Bile duct (tissue), 1 donor: ENCODE measurements around a stretch of chr6.

- PRO-cap = no peak
Observed at GRCh38 chr6:132735381-132735583, 21.4 kb upstream of the VNN1 start.

DNA sequence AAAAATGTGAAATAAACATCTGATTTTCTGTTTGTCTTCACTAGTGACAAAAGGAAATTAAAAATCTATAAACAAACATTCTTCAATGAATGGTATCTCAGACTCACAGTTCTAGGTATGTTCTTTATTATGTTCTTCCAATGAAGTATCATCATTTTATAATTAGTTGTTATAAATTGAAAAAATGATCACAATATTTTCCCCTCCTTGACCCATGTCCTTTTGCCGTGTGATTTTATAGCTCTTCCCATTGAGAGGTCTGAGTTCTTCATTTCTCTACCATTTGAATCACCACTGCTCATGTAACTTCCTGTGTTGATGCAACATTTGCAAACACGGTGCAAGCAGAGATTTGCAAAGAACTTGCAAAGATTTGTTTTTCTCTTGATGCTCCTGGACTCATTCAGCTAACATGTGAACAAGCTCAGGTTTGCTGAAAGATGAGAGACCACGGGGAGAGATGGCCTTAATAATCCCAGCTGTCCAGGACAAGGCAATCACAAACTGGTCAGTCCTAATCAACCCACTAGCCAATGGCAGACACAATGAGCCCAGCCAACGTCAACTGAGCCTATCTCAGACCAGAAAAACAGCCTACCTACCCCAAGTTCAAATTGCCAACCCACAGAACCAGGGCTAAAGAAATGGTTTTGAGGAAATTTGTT, 8.6 kb downstream of the VNN2 start:
- PRO-cap = no peak

- PRO-cap = unidirectional peak, minus-strand start at chr6:132799028
Observed at GRCh38 chr6:132798834-132799464, 512 bp upstream of the SLC18B1 start.

- PRO-cap = no peak
Observed at GRCh38 chr6:132821426-132821922, 7.1 kb downstream of the RPS12 start.

- PRO-cap = no peak
Observed at GRCh38 chr6:133058102-133058445, 183.1 kb upstream of the EYA4 start.

- PRO-cap = no peak
Observed at GRCh38 chr6:133147777-133148323, 93.3 kb upstream of the EYA4 start.

- PRO-cap = no peak
Observed at GRCh38 chr6:133431977-133432540, 190.9 kb downstream of the EYA4 start.

- PRO-cap = no peak
Observed at GRCh38 chr6:133609395-133610086, 279.4 kb upstream of the TCF21 start.

DNA sequence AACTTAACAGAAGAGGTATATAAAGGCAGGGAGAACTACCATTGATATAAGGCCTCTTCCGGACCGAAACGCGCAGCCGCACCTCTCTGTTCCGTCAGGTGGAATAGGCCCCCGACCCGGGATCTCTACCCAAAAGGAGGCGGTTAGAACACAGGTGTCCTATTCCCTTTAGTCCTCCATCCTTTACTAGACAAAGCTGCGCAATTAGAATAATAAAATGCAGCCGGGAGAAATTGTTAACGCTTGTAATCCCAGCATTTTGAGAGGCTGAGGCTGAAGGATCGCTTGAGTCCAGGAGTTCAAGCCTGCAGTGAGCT, 51.9 kb upstream of the TCF21 start:
- PRO-cap = no peak

GRCh38 chr6:133889624-133890611, 1.0 kb downstream of the TCF21 start:
- PRO-cap = bidirectional peak, plus-strand start at chr6:133889983, minus-strand start at chr6:133889900

- PRO-cap = no peak
Observed at GRCh38 chr6:134162632-134163489, 110.4 kb upstream of the SLC2A12 start.

DNA sequence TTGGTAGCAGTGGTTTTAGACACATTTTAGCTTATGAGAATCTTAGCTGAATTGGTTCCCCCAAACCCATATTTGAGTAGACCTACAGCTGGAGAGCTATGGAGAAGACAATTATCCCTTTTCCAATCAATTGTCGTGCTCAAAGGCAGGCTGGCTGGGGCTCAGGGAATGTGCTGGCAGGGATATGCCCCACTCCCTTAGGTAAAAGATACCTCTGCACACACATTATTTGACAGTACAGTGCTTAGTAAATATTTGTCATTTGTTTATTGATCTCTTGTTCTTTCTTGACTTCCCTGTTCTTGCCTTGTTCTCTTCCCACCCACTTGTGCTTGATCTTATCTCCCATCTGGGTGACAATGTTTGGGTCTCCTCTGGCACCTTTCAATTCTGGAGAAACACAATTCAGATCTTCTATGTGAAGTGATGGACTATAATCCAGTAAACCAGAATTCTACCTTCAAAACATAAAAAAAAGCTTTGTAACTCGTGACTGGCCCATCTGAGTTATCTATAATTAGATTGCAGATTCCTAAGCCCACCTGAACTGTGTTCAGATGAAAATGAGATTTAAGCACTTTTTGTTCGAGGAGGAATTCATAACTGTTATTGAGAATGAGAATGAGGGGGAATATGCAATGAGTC, 114.4 kb upstream of the SLC2A12 start:
- PRO-cap = no peak

DNA sequence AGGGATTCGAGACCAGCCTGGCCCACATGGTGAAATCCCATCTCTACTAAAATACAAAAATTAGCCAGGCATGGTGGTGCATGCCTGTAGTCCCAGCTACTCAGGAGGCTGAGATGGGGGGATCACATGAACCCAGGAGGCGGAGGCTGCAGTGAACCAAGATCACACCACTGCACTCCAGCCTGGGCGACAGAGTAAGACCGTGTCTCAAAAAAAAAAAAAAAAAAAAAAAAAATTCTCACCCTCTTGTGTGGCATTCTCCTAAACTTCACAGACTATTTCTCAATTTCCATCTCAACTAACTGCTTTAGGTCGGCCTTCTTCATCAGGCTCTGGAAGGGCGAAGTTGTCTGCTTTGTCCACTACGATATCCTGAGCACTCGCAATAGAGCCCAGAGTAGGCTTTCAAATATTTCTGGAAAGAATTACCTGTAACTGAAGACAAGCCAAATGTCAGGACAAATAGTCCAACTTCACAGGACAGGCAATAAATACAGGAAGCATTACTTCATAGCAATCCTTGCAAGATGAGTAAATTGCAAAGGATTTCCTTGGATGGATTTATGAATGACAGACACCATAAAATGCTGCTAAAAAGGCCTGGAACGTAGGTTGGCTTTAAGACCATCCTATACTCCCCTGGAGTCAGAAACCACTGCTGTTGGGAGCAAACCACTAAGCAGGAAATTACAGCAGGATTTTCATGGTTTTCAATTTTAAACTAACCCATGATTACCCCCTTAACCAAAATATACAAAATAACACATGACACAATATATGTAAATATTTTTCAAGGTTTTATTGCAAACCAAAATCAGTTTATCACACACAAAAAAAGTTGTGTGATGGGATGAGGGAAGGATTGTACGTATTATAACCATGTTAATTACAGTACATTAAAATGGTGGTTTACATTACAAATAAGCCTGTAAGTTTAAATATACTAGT, 116.3 kb upstream of the SLC2A12 start:
- PRO-cap = no peak

GRCh38 chr6:134175403-134176089, 123.1 kb upstream of the SLC2A12 start:
- PRO-cap = bidirectional peak, plus-strand start at chr6:134175512, minus-strand start at chr6:134175498; bidirectional peak, plus-strand start at chr6:134175688, minus-strand start at chr6:134175711

DNA sequence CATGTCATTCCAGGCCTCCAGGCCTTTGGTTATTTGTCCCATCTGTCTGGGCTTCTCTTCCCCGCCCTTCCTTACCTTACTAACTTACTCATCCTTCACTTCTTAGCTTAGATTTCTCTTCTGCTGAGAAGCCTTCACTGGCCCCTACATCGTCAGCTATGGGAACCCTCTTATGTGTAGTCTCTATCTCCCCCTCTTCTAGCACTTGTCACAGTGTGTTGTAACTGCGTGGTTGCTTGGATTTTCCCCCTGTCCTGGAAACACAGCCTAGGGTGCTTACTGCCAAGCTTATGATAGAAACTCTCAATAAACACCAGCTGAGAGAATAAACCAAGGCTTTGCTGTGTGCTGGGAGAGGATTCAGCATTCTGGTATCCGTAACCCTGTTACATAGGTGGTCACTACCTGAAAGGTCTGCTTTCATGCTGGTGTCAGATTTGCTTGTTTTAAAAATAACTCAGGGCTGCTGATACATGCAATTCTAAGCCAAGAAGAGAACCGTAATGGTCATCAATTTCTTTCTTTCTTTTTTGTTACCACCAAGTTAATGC, 68.5 kb downstream of the SGK1 start:
- PRO-cap = no peak

- PRO-cap = no peak
Observed at GRCh38 chr6:134315076-134315675, 2.7 kb downstream of the SGK1 start.

GRCh38 chr6:134467232-134467590, 149.3 kb upstream of the SGK1 start:
- PRO-cap = no peak

GRCh38 chr6:134512682-134513438, 194.9 kb upstream of the SGK1 start:
- PRO-cap = no peak

GRCh38 chr6:134520309-134520767, 202.4 kb upstream of the SGK1 start:
- PRO-cap = no peak

GRCh38 chr6:134840126-134840691, 109.7 kb downstream of the ALDH8A1 start:
- PRO-cap = no peak